ReNcell CX (cell line): ENCODE measurements around the gene RANBP17.

GRCh38 chr5:170387778-170388407 lies 1.3 kb downstream of the KCNMB1 start:
- PRO-cap: no peak

GRCh38 chr5:170534052-170534653 lies 30.3 kb downstream of the KCNIP1 start:
- PRO-cap: no peak

DNA sequence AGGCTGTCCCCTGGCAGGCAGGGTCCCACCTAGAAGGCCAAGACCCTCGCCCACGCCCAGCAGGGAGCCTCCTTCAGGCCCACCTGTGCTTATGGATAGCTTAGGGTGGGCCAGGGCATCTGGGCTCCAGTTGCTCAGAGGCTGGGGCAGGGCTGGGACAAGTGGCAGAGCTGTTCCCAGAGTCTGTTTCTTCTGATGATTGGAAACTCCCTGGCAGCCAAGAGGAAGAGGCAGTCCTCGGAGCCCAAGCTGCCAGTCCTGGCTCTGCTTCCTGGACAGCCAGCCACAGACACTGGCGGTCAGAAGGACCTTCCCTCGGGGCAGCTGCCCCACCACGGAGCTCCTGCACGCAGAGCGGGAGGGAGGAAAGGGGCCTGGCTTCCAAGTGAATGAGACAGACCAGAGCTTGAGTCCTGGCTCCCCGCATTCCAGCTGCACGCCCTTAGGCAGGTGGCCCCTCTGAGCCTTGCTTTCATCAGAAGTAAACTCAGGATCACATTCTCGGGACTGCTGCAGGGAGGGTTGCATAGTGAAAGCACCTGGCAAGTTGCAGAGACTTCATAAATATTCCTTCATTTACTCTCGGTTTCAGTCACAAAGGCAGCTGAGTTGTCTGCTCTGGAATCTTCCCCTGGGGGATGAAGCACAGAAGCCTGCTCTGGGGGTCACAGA lies 37.9 kb upstream of the GABRP start:
- PRO-cap: no peak

GRCh38 chr5:170755630-170756618 lies 27.6 kb upstream of the GABRP start:
- PRO-cap: no peak

DNA sequence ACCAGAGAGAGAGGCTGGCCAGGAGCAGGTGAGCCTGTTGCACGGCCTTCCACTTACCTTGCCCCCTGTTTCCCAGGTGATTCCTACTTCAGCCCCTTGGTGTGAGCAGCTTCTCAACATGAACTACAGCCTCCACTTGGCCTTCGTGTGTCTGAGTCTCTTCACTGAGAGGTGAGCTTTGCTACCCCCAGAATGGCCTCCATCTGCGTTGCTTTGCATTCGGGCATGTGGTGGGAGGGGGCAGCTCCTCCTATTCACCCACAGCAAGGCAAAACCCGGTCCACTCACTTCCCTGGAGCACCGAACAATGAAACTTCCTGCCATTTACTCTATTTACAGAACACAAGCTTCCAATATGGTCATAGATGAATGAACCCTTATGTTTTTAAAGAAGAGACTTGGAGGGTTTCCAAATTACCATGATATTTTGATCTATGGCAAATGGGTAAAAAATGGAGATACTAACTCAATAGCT lies 5.0 kb downstream of the GABRP start:
- PRO-cap: no peak

DNA sequence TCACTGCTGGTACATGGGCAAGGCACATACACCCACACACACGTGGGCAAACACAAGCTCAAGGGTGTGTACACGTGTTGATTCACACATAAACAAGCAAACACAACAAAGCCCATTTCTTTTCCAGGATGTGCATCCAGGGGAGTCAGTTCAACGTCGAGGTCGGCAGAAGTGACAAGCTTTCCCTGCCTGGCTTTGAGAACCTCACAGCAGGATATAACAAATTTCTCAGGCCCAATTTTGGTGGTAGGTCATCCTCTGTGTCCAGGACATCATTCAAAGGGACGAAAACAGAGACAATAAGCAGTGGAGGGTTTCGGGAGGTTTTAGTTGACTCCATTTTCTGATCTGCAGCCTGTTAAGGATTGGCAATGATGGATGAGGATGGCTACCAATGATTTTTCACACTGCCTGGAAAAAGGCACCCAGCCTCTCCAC lies 5.5 kb downstream of the GABRP start:
- PRO-cap: no peak

GRCh38 chr5:170861624-170862173 lies at the start of gene RANBP17:
Gene RANBP17 (plus strand): TSS chr5:170862018.
- PRO-cap: unidirectional peak, plus-strand start at chr5:170861919; unidirectional peak, plus-strand start at chr5:170862032

DNA sequence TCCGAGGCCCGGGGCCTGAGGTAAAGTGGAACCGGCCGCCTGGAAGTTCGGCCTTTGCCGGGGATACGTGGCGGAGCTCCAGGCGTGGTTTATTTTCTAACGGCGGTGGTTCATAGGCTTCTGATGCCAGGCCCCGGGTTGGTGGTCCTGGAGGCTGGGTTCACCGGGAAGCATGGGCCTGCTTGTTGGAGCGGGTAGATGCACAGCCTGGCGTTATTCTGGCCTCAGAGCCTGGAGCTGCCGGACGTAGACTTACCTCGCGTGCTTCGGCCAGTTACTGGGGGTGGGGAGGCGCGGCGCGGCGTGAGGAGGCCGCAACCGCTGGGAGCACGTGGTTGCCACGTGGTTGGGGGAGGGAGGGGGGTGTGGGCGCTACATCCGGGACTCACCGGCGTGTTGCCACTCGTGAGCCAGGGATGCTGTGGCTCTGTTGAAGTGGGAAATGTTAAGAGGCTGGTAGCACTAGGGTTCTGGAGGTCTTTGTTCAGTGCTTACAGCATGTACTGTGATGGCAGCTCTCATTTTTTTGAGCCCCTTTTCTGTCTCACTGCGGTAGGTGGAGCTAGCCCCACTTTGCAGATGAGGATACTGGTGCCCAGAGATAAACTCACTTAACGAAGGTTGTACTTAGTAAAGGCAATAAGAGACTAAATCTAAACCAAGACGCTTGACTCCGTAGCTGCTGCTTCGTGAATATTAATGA lies 748 bp downstream of the NPM1 start:
- PRO-cap: bidirectional peak, plus-strand start at position 442 of the sequence, minus-strand start at position 273 of the sequence

DNA sequence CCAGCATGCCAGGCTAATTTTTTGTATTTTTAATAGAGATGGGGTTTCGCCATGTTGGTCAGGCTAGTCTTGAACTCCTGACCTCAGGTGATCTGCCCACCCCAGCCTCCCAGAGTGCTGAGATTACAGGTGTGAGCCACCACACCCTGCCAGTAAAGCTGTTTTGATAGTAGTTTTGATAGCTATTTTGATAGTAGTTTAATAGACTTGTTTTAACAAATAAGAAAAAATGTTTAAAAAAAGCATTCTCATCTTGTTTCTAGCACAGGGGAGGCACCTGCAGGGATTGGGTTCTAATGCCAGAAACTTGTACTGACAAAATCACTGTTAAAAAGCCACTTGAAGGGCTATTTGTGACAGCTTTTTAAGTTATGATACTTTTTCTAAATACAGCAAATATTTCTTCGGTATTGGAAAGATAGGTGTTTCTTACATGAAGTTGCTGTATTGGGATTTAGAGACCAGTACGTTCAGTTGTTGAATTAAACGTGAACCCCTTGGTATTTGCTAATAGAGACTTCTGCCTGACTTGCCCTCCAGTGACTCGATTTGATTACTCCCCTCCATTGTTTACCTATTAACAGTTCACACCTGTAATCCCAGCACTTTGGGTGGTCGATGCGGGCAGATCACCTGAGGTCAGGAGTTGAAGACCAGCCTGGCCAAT lies 8.6 kb downstream of the NPM1 start:
- PRO-cap: no peak

- PRO-cap: no peak
Observed at GRCh38 chr5:171397853-171398583, 10.4 kb downstream of the NPM1 start.

GRCh38 chr5:171424874-171425174 lies 5.4 kb downstream of the FGF18 start:
- PRO-cap: no peak

- PRO-cap: unidirectional peak, plus-strand start at chr5:171521660
Observed at GRCh38 chr5:171521228-171521931, 101.9 kb downstream of the FGF18 start.

- PRO-cap: no peak
Observed at GRCh38 chr5:171644223-171644574, 141.4 kb upstream of the SMIM23 start.

GRCh38 chr5:171676490-171676758 lies 109.2 kb upstream of the SMIM23 start:
- PRO-cap: no peak

GRCh38 chr5:172060861-172061603 lies 54.6 kb upstream of the FBXW11 start:
- PRO-cap: no peak

DNA sequence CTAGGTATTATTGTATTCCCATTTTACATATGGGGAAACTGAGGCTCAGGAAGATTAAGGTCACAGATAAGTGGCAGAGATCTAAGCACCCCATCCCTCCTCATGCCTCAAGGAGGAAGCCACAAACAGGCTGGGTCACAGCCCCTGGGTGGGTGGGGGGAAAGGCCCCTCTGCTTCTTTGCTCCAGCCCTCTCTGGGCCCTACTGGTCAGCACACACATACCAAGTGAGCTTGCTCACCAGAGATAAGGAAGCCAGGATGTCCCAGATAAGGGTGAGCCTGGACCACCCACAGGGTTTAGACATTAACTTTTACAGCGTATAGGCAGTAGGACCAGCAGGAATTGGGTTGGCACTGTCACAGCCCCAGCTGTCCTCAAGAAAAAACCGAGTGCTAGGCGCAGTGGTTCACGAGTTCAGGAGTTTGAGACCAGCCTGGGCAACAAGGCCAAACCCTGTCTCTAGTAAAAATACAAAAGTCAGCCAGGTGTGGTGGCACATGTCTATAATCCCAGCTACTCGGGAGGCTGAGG lies 45.2 kb downstream of the STK10 start:
- PRO-cap: no peak

DNA sequence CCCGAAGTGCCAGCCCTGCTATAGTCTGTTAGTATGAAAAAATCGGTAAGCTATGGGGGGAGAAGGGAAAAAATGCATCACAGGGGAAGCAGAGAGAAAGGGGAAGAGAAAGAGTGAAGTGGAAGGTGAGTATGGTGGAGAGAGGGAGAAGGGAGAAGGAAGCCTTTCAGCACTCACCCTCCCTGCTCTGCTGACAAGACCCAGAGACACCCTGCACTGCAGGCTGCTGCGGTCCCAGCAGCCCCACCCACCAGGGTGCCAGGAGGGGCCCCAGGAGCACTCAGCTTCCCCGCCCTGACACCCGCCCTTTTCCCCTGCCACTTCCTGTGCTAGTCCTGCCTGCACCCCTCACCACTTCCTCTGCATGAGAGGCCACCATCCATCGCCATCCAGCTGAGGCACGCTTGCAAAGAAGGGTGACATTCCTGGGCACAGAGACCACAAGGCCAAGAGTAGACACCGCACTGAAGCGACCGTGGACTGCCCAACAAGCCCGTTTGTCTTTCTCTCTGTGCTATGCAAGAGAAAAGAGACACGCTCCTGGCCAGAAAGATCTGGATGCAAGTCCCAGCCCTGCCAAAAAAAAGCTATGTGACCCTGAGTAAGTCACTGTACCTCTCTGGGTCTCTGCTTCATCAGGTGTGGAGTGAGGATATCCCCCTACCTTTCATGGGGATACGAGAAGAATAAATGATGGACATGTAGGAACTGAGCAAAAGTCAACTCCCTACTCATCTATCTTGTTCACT lies 12.6 kb downstream of the STK10 start:
- PRO-cap: no peak

DNA sequence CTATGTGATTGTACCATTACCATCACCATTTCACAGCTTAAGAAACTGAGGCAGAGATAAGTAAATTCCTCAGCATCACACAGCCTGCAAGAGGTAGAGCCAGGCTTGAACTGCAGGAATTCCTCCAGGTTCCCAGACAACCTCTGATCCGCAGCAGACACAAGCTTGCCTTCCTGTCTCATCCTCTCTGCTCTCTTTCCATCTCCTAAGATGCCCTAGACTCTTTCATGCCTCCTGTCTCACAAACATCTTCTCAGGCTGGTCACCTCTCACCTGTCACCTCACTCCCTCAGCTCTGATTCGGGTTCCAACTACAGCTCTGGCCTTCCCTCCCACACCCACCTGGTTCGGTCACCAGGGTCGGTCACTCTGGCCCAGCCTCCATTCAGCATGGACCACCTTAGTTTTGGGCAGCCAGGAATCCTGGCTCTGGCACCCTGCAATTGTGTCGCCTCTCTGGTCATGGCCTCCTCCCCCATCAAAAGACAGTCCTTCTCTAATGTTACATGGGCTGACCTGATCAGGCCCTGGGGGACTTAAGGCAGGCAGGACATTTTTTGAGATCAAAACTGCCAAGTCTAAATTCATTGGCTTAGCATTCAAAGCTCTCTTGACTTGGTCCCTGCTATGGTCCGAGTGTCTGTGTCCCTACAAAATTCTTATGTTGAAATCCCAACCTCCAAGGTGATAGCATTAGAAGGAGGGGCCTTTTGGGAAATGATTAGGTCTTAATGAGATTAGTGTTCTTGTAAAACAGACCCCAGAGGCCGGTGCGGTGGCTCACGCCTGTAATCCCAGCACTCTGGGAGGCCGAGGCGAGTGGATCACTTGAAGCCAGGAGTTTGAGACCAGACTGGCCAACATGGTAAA lies 11.7 kb downstream of the STK10 start:
- PRO-cap: no peak

GRCh38 chr5:172179388-172180191 lies 8.4 kb downstream of the STK10 start:
- PRO-cap: no peak

GRCh38 chr5:172275469-172276188 lies 7.9 kb downstream of the UBTD2 start:
- PRO-cap: no peak